Spleen (tissue), 7 donors: Measurements from ENCODE around the genes MKNK2 and IZUMO4.

GRCh38 chr19:1727507-1728039 is 25.7 kb upstream of the ONECUT3 start:
- PRO-cap, 4 experiments, result no peak in any of the 4 experiments
- RAMPAGE, long total RNA, 4 experiments, result no peak in any of the 4 experiments

- PRO-cap, 4 experiments, result no peak in any of the 4 experiments
- RAMPAGE, long total RNA, 4 experiments, result no peak in any of the 4 experiments
Measured at GRCh38 chr19:1766675-1767097, 13.4 kb downstream of the ONECUT3 start.

GRCh38 chr19:1830572-1831324 is 17.5 kb downstream of the REXO1 start:
- PRO-cap, 4 experiments, result no peak in any of the 4 experiments
- RAMPAGE, long total RNA, 4 experiments, result no peak in any of the 4 experiments

GRCh38 chr19:1856237-1856504 is 7.2 kb downstream of the KLF16 start:
- PRO-cap, 4 experiments, result no peak in any of the 4 experiments
- RAMPAGE, long total RNA, 4 experiments, result no peak in any of the 4 experiments

DNA sequence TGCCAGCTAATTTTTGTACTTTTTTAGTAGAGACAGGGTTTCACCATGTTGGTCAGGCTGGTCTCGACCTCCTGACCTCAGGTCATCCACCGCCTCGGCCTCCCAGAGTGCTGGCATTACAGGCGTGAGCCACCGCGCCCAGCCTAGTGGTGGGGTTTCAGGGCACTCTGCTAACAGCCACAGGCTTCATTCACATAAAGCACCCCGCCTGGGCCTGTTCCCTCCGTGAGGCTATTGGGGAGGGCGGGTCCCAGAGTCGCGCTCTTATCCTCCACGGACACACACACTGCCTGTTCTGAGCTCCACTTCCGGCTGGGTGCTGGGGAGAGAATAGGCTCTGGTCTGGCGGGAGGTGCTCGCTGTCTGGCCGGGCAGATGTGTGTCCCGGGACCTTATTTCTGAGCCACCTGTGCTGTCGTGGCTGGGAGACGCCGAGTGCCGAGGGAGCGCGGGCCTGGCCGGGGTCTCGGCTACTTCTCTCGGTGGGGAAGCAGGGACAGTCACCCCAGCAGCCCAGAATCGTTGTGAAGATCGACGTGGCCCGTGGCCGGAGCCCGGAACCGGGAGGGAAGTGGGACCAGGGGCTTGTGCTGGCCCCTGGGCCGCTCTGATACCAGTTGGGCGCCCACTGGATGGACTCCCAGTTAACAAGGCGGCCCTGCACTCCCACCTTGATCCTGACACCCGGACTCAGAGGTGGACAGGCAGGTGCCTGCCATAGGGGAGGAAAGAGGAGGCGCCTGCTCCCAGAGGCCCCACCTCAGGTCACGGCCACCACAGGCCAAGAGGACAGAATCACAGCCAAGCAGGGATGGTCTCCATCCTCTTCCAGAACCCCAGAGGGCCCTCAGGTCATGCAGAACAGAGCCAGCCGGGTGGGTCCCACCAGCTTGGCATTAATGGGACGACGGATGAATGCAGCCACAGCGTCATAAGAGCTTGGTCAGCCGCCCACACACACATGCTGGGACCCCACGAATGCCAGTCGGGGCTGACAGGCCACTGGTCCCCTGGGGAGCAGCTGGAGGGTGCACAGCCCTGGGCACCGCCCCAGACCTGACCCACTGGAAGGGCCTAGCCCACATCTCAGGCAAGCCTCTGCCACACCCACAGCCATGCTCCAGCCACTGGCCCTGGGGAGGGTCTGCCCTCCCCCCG is 9.3 kb upstream of the KLF16 start:
- PRO-cap, 4 experiments, result peak in 2 of 4 experiments; most common plus-strand start position 305 of the sequence (in 1); most common minus-strand start position 230 of the sequence (in 1)
- RAMPAGE, long total RNA, 4 experiments, result no peak in any of the 4 experiments

- PRO-cap, 4 experiments, result peak in 1 of 4 experiments; most common plus-strand start chr19:1884491 (in 1); most common minus-strand start chr19:1884368 (in 1)
- RAMPAGE, long total RNA, 4 experiments, result no peak in any of the 4 experiments
Measured at GRCh38 chr19:1883689-1884677, 1.3 kb downstream of the ABHD17A start.

GRCh38 chr19:1904349-1905016 is 716 bp upstream of the ADAT3 start:
- PRO-cap, 4 experiments, result peak in 2 of 4 experiments; most common plus-strand start chr19:1904590 (in 1); most common minus-strand start chr19:1904562 (in 2)
- RAMPAGE, long total RNA, 4 experiments, result no peak in any of the 4 experiments

DNA sequence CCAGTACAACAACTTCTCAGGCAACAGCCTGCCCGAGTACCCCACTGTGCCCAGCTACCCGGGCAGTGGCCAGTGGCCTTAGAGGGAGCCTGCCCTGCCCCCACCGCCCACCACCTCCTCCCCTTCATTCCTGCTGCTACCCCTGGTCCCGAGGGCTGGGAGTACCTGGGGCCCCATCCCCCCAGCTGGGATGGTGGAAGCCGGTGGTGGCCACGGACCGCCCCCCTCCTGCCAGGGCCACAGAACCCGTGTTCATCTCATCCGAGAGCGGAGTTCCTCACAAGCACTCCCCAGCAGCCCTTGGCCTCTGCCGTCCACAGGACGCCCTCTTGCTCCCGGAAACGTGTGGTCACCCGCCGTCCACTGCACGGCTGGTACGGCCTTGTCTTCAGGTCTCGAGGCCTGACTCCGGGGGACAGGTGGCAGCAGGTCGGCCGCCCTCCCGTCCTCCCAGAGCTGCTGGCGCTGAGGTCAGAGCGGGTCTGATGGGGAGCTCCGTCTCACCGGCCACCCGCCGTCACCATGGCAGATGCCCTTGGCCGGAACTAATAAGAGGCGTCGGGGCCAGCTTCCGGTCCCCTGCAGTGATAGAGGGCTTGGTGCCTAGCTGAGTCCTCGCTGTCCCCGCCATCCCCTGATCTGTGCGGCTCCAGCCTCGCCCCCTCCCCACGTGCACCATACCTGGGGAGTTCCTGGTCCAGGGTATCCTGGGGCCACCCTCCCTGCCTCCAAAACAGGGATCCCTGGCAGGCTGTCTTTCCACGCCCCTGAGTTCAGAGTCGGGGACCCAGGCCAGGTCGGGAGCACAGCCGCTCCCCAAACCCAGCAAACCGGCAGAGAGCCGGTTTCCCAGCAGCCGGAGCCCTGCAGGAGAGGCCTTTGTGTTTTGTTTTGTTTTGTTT is 16.5 kb upstream of the CSNK1G2 start:
- PRO-cap, 4 experiments, result no peak in any of the 4 experiments
- RAMPAGE, long total RNA, 4 experiments, result no peak in any of the 4 experiments

DNA sequence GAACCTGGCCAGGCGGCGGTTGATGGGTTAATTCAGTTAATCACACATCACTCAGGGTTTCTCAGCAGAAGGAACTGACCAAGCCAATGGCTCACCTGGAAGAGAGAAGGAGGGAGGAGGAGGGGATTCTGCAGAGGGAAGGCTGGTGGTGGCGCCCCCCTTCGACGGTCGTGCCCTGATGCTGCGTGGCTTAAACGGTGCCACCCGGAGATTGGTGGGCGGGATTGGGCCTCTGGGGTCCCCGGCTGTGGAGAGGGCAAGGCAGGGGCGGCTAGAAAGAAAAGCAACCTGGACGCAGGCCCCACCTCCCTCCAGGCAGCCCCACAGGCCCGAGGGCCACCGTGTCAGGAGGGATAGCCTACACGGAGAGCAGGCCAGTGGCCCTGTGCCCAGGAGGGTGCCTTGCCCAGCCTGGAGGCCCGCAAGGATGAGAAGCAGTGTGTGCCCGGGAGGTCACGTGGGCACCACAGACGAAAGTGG is 15.9 kb downstream of the CSNK1G2 start:
- PRO-cap, 4 experiments, result no peak in any of the 4 experiments
- RAMPAGE, long total RNA, 4 experiments, result no peak in any of the 4 experiments

GRCh38 chr19:1967047-1967703 is 26.2 kb downstream of the CSNK1G2 start:
- PRO-cap, 4 experiments, result no peak in any of the 4 experiments
- RAMPAGE, long total RNA, 4 experiments, result no peak in any of the 4 experiments

- PRO-cap, 4 experiments, result no peak in any of the 4 experiments
- RAMPAGE, long total RNA, 4 experiments, result no peak in any of the 4 experiments
Measured at GRCh38 chr19:2039148-2039417, 12.0 kb downstream of the MKNK2 start.

DNA sequence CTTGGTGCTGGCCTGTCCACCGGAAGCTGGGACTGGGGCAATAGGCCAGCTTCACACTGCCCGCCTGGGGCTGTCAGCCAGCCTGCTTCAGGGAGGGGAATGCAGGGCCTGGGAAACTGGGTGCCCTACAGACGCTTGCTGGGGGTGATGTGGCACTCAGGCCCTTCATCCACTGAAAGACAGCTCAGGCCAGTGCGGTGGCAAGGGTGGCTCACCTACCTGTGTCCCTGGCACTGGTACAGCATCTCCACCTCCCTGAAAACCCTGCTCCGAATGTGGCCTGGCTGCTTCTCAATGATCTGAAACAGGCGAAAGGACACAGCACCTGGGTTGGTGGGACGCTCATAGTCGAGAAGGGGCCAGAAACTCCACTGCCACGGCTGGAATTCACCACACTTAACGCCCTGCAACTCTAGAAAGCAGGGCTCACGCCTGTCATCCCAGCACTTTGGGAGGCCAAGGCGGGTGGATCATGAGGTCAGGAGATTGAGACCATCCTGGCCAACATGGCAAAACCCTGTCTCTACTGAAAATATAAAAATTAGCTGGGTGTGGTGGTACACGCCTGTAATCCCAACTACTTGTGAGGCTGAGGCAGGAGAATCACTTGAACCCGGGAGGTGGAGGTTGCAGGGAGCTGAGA is 7.6 kb downstream of the MKNK2 start:
- PRO-cap, 4 experiments, result no peak in any of the 4 experiments
- RAMPAGE, long total RNA, 4 experiments, result no peak in any of the 4 experiments

DNA sequence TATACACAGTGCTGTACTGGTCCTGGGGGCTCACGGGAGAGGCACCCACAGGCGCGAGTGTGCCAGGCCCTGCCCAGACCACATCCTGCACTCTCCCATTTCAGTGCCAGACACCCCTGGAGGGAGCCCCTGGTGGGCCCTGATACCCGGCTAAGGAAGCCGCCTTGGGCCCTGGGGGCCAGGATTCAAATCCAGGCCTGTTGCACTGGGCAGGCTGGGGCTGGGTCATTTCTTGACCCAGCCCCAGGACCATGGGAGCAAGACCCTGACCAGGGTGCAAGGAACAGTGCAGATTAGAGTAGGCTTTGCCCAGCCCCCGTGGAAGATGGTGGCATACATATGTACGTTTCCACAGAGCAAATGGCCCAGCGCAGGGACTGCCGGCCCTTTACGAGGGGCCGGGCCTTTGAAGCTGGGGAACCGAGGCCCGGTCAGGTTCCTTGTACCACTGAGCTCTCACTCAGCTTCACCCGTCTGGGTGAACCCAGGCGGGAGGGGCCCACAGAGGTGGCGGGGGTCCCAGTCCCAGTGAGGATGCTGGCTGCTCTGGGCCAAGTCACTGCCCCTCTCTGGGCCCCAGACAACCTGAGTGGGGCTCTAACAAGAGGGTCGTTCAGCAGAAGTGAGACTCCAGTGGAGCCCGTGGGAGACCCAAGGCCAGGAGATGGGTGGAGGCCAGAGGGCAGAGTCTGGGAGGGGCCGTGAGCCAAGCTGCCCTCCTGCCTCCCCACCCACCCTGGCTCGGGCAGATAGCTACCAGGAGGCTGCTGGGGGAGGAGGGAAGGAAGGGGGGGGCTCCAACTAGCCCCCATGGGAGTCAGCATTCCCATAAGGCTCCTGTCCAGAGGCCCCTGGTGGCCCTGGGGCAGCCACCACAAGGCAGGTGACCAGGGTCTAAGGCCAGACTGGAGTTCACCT is 2.8 kb downstream of the MKNK2 start:
- PRO-cap, 4 experiments, result peak in 1 of 4 experiments; most common plus-strand start position 748 of the sequence (in 1); most common minus-strand start position 624 of the sequence (in 1)
- RAMPAGE, long total RNA, 4 experiments, result no peak in any of the 4 experiments

DNA sequence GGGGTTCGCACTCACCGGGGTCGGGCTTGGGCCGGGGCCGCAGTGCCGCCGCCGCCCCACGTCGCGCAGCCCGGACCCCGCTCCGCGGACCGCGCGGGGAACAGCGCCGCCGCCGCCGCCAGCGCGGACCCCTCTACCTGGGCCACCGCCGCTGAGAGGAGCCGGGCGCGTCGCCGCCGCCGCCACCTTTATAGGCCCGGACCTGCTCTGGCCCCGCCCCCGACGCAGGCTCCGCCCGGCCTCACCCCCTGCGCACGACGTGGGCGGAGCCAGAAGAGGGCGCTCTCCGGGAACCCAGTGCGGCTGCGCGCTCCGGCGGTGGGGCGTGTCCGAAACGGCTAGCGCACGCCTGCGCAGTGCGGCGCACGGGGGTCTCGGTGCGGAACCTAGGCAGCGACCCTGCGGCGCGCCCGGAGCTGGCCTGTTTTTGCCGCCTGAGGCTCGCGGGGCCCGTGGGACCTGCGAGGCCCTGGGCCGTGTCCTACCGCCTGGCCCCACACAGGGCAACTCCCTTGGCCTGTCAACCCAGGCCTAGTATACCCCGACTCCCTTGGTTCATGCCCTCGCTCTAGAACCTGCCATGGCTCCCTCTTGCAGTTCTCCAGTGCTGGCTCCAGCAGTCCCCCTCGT is at the start of gene MKNK2:
TSS of gene MKNK2 (minus strand) at position 164 of the 630 bp plus-strand sequence.
- PRO-cap, 4 experiments, result peak in 4 of 4 experiments; most common plus-strand start position 356 of the sequence (in 3); most common minus-strand start position 163 of the sequence (in 3)
- RAMPAGE, long total RNA, 4 experiments, result no peak in any of the 4 experiments

GRCh38 chr19:2091901-2092186 is 4.3 kb downstream of the MOB3A start:
- PRO-cap, 4 experiments, result no peak in any of the 4 experiments
- RAMPAGE, long total RNA, 4 experiments, result no peak in any of the 4 experiments

DNA sequence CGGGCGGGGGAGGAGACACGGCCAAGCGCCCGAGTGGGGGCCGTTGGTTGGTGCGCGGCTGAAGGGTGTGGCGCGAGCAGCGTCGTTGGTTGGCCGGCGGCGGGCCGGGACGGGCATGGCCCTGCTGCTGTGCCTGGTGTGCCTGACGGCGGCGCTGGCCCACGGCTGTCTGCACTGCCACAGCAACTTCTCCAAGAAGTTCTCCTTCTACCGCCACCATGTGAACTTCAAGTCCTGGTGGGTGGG is at the start of gene IZUMO4:
TSS of gene IZUMO4 (plus strand) at position 85 of the 246 bp plus-strand sequence.
- PRO-cap, 4 experiments, result peak in 3 of 4 experiments; most common plus-strand start position 145 of the sequence (in 3)
- RAMPAGE, long total RNA, 4 experiments, result start-site peak on the plus strand in 2 of 4 experiments, centred at position 148 of the sequence, 8 to 12 reads per replicate

DNA sequence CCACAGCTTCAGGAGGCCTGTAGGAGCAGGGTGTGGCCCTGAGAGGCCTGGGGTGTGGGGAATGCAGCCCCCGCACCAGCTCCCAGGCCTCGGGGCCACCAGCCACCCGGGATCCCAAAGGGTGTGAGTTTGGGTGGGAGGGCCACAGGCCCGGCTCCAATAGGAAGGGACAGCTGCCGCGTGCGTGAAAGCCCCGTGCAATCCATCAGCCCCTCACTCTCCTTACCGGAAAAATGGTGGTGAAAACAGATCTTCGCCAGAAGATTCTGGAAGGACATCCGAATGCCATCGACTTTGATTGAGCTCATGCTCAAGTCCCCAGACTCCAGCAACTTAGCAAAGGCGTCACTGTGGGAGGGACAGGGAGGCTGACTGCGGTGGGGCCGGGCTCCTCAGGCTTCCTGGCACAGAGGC is 12.2 kb downstream of the IZUMO4 start:
- PRO-cap, 4 experiments, result no peak in any of the 4 experiments
- RAMPAGE, long total RNA, 4 experiments, result start-site peak on the minus strand in 1 of 4 experiments, centred at position 285 of the sequence, 19 reads per replicate

DNA sequence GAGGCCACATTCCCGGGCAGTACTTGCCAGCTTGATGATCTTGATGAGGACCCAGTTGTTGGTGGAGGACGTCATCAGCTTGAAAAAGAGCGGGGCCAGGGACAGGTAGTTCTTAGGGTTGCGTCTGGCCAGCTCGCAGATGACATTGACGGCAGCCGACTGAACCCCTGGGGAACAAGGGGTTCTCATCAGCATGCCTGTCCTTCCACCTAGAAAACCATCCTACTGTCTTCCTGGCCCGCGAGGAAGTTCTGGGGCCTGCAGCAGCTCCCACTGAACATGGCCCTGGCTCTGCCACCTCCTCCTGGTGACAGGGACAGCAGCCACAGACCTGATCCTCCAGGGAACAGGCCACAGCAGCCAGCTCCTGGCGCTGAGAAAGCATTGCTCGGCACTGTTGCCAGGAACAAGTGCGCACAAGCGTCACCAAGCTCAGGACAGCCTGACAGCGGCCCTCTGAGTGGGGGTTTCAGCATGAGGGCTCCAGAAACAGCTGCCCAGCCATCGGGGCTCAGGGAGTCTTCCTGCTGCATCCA is 22.0 kb downstream of the AP3D1 start:
- PRO-cap, 4 experiments, result no peak in any of the 4 experiments
- RAMPAGE, long total RNA, 4 experiments, result no peak in any of the 4 experiments

- PRO-cap, 4 experiments, result no peak in any of the 4 experiments
- RAMPAGE, long total RNA, 4 experiments, result no peak in any of the 4 experiments
Measured at GRCh38 chr19:2180755-2181314, 17.1 kb downstream of the DOT1L start.

- PRO-cap, 4 experiments, result no peak in any of the 4 experiments
- RAMPAGE, long total RNA, 4 experiments, result no peak in any of the 4 experiments
Measured at GRCh38 chr19:2196939-2197768, 33.4 kb downstream of the DOT1L start.